Mesenchymal stem cell of the bone marrow (primary cell): ENCODE measurements around the gene GRHL1.

GRCh38 chr2:9398711-9399635 lies 24.4 kb downstream of the ITGB1BP1 start:
- CAGE, long polyA plus RNA = no peak

DNA sequence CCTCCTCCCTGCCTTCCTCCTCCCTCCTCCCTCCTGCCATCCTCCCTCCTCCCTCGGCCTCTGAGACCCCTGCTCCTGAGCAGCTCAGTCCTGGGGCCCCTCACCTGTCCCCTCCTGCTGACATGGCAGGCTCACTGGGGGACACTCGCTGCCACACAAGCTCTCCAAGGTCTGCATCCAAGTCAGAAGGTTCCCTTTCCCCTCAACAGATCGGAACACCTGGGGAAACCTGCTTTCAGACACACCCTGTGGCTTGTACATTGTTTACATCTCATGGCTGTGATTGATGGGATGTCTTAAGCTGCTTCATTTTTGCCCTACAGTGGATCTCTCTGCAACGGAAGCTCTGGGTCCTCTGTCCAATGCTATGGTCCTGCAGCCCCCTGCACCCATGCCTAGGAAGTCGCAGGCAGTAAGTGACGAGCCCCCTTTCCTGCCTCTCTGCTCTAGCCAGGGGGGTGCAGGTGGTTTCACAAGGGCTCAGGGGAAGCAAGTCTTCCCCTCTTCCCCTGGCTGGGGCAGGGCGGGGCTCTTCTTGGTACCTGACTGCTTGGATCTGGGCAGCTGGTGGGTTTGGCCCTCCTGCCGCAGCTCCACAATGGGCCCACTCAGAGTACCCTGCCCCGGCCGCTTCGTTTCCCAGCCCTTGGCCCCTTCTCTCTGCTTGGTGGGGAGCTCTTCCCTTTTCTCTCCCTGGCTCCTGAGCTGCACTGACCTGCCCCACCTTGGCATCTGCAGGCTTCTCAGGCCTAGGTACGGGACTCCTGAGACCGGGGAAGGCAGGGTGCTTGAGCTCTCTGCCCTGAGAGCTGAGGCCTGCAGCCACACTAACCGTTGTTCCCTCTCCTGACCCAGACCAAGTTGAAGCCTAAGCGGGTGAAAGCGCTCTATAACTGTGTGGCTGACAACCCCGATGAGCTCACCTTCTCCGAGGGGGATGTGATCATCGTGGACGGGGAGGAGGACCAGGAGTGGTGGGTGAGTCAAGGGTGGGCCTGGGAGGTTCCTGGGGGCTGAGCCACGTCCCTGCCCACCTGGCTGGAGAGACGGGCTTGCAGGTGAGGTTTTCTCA lies 22.6 kb downstream of the ITGB1BP1 start:
- CAGE, long polyA plus RNA = no peak

DNA sequence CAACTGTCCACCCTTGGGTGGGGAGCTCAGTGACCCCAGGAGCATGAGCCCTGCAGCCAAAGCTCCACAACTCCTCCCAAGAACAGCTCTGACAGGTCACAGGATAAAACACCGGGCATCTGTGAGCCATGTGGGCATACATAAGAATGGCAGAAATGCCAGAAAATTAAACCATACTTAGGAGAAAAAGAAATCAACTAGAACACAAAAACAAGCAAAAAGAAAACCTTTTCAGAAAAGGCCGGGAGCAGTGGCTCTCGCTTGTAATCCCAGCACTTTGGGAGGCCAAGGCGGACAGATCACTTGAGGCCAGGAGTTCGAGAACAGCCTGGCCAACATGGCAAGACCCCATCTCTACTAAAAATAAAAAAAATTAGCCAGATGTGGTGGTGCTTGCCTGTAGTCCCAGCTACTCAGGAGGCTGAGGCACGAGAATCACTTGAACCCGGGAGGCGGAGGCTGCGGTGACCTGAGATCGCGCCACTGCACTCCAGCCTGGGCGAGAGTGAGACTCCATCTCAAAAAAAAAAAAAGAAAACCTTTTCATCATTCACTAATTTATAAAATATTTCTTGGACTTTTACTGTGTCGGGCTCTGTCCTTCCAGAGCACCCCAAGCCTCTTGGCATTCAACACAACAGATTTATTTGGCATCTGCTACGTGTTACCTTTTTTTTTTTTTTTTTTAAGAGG lies 21.0 kb downstream of the IAH1 start:
- CAGE, long polyA plus RNA = no peak

DNA sequence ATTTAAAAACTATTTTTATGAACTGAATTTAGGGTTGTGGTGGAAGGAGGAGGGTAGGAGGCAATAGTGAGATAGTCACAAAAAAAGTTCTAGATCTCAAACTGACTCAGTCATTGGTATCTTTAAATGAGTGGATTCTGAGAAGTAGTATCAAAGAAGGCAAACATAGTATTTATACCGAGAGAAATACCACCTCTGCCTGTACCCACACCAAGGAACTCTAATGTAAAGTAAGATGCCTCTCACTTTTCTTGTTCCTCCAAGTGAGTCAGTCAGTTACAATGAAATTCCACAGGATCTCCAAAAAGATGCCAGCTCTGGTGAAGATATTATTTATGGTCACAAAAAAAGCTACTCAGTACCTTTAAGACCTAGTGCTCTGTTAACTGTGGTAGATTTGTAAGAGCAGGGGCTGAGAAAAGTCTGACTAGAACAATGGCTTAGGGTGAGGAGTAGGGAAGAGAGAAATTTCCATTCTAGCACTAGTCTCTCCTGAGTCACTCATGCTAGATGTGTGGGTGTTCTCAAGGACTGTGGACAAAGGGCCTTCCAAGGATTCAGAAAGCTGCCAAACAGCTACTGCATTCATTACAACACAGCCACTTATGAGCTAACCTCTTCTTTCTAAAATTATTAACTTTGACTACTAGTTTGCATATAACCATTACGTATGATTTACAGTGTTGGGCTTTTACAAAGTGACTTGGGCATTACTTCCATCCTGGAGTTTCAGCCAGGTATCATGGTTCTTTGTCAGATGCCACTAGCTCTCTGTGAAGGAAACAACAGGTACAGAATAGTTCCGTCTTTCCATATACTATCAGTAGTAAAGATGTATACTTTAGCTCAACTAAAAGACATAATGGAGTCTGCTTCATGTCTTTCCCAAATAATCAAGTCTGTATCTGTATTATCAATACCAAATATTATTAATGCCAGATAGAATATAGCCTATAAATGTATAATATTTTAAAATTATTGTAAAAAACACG lies 36.1 kb downstream of the YWHAQ start:
- CAGE, long polyA plus RNA = no peak

DNA sequence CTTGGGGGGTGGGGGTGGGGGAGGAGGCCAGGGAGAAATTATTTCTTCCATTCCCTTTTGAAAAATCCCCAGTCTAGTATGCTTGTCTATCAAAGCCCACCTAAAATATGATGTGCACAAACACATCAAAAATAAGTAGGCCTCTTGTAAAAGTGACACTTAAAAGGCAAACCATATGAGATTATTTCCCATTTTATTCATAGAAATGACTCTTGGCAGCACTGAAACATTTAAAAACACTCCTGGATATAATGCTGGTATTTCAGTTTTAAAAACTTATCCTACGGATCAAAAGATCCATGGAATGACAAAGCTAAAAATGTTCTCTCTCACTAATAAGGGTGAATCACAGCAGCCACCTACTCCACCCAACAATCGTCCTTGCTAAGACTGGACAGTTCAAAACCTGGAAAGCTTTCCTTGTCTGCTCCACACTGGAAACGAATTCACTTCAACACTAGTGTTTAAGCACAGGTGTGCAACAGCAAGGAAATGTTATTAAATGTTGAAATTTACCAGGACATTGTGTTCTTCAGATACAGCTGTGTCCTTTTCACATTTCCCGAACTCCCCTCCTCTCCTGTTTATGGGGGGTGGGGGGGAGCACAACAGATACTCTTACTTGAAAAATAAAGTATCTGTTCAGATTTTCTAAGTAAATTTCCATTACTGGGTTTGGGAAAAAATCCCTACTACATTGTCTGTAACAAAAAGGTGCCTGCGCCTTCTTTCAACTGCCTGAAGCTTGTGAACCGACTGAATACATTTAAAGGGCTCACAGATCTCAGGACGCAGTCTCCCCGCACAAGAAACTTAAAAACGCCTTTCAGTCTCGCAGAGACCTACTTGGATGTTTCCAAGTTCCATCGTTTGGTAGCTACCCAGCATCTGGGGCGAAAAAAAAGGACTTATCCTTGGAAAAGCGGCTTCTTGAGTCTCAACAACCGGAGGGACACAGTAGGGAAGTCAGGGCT lies 1.5 kb downstream of the YWHAQ start:
- CAGE, long polyA plus RNA = no peak

DNA sequence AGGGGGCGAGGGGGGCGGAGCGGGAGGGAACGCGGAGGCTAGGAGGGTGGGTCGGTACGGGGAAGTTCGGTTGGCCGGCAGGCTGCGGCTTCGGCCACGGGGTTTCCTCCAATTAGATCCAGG lies 191 bp upstream of the YWHAQ start:
- CAGE, long polyA plus RNA = no peak

GRCh38 chr2:9638494-9639050 lies 7.8 kb upstream of the YWHAQ start:
- CAGE, long polyA plus RNA = no peak

- CAGE, long polyA plus RNA = no peak
Observed at GRCh38 chr2:9644448-9644832, 13.6 kb upstream of the YWHAQ start.

DNA sequence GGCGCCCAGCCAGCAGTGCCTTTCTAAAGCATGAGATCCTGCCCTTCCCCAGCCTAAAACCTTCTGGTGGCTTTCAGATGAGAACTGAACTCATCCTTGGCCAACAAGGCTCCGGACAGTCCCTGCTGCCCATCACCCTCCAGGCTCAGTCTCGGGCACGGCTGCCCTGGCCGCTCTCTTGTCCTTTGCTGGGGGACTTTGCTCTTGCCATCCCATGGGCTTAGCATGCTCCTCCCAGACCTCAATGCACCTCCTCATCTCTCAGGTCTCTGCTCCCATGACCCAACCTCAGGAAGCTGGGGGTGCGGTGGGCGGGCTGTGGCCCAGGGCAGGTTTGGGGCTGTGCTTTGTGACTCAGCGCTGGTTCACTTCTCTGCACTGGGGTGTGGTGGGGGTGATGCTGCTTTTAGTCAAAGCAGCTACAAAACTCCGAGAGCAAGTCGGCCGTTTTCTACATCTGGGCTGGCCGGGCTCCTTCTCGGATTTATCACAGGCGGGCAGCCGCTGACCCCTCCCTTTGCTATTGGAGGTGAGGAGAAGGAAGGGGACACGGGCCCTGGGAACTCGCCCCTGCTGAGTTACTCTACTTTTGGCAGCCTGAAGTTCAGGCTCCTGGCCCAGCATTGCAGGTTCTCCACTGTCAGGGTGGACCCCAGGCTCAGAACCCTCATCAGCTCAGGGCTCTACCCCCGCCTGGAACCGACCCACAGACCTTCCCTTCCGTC lies 90.7 kb upstream of the TAF1B start:
- CAGE, long polyA plus RNA = no peak

GRCh38 chr2:9813546-9814374 lies 29.5 kb upstream of the TAF1B start:
- CAGE, long polyA plus RNA = no peak

- CAGE, long polyA plus RNA = no peak
Observed at GRCh38 chr2:9830786-9831390, 12.4 kb upstream of the TAF1B start.

DNA sequence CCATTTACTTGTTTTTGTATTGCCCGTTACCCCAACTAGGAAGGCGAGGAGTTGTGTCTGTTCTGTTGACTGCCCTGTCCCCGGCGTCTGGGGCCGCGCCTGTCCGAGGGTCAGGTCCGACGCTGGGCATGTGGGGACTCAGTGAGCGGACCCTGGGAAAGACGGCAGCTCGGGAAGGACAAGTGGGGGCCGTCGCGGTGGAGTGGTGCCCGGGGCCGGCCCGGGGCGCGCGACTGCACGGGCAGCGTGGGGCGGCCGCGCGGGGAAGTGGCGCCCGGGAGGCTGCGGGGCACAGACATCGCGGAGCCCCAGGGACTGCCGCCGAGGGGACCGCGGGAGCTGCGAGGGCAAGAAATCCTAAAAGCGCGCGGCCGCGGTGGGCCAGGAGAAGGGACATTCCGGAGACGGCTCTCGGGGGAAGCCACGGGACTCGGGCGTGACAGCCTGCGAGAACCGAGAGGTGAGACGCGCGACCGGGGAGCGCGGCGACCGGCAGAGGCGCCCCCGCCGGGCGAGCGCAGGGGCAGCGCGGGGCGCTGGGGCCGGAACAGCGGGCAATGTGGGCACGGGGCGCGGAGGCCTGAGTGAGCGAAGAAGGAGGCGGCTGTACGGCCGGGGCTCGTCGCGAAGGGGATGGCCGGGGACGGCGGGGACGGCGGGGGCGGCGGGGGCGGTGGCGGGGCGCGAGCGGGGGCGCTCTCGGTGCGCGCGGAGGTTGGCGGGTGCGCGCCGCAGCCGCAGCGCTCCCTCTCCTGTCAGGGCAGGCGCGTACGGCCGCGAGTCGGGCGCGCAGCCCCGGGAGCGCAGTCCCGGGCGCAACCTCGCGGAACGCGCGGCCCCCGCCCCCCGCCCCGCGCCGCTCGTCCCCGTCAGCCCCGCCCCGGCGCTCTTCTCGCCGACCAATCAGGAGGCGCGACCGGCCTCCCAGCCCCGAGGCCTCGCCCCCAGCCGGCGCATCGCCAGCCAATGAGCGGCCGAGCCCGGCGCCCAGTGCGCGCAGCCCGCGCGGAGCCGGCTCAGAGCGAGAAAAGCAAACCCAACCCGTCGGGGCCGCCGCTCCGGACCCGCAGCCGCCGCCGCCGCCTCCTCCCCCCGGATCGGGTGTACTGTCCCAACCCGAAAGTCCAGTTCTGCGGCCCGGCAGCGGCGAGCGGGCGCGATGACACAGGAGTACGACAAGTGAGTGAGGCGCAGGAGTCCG lies at the start of gene GRHL1:
GRHL1 (plus strand) TSS at position 1,019 of the 1,201 bp plus-strand sequence.
- CAGE, long polyA plus RNA = no peak

DNA sequence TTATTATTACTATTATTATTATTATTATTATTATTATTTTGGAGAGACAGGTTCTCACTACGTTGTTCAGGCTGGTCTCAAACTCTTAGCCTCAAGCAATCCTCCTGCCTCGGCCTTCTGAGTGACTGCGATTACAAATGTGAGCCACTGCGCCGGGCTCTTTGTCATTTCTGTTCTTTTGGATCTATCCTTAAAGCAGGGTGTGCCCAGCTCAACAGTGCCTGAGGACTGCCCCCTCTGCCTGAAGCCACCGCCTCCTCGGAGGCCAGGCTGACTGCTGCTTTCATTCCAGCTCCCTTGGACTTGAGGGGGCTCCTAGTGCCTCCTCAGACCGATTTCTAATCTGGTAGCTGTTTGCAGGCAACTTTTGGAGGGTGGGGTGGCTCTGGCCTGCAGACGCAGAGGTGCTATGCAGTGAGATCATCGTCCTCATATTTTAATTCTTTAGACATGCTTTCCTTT lies 36.0 kb upstream of the KLF11 start:
- CAGE, long polyA plus RNA = no peak

GRCh38 chr2:10017394-10017884 lies 25.9 kb upstream of the KLF11 start:
- CAGE, long polyA plus RNA = no peak

- CAGE, long polyA plus RNA = no peak
Observed at GRCh38 chr2:10048640-10048984, 5.3 kb downstream of the KLF11 start.

GRCh38 chr2:10080429-10081455 lies 531 bp upstream of the CYS1 start:
- CAGE, long polyA plus RNA = no peak

- CAGE, long polyA plus RNA = no peak
Observed at GRCh38 chr2:10308475-10308767, 5.7 kb downstream of the HPCAL1 start.

- CAGE, long polyA plus RNA = no peak
Observed at GRCh38 chr2:10446595-10447342, 1.4 kb downstream of the ODC1 start.

DNA sequence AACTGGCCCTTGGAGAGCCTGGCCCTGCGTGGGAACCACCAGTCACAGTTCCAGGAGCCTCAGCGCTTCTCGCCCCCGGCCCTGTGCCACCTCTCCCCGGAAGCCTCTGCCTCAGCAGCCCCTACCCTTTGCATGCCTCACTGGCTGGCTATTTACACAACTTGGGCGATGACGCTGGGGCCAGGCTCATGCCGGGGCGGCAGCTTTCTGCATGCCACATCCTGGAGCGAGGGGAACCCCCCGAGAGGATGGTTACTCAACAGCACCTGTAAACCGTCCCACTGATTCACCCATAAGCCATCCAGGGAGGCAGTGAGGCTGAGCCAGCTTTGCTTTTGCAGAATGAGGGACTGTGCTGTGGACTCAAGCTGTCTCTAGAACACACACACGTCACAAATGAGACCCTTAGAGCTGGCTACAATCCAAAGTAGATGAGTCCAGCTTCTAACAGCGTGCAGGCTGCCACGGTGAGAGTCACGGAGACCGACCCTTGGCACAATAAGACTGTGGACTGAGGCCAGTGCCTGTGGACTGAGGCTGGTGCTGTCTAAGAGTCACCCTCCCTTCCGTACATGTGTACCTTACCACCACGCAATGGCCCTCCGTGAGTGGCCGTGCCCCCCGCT lies 45.6 kb upstream of the ODC1 start:
- CAGE, long polyA plus RNA = no peak

GRCh38 chr2:10550352-10550965 lies 102.3 kb upstream of the ODC1 start:
- CAGE, long polyA plus RNA = no peak